PC-3 (cell line): ENCODE measurements around the genes MAP4K5, SAV1, TXNDC16, PSMC6, GNPNAT1 and DDHD1.

- RAMPAGE, long total RNA = no peak
Observed at GRCh38 chr14:50312437-50313016, 403 bp downstream of the DMAC2L start.

DNA sequence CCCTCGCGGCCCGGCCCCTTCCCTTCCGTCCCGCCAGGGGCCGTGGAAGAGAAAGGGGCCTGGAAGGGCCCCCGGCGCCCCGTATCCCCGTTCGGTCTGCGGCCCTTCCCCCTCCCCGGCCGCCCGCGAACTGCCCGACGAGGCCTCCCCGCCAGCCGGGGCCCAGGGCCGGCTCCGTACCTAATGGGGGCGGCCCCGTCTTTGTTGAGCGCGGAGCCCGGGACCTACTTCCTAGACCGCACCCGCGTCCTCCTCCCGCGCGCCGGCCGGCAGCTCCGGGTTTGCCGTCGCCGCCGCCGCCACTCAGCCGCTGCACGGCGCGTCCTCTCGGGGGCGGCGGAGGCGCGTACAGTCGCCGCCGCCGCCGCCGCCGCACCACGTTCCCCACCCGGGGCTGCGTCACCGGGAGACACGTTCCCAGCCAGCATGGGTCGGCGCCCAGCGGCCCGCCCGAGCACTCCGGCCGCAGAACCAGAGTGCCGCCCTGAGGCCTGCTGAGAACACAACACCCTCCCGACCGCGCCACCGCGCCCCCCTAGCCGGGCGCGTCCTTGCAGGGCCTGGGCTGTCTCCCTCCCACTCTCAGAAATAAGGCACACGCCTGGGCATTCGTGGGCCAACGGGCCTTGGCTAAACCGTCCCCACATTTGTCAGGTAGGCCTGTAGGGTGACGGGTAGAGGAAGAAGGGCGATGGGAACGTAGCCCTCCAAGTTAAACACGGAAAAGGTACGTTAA is at the start of gene MAP4K5:
Gene MAP4K5, minus strand, starts transcription at position 350 of the 736 bp plus-strand sequence.
- RAMPAGE, long total RNA = no peak

DNA sequence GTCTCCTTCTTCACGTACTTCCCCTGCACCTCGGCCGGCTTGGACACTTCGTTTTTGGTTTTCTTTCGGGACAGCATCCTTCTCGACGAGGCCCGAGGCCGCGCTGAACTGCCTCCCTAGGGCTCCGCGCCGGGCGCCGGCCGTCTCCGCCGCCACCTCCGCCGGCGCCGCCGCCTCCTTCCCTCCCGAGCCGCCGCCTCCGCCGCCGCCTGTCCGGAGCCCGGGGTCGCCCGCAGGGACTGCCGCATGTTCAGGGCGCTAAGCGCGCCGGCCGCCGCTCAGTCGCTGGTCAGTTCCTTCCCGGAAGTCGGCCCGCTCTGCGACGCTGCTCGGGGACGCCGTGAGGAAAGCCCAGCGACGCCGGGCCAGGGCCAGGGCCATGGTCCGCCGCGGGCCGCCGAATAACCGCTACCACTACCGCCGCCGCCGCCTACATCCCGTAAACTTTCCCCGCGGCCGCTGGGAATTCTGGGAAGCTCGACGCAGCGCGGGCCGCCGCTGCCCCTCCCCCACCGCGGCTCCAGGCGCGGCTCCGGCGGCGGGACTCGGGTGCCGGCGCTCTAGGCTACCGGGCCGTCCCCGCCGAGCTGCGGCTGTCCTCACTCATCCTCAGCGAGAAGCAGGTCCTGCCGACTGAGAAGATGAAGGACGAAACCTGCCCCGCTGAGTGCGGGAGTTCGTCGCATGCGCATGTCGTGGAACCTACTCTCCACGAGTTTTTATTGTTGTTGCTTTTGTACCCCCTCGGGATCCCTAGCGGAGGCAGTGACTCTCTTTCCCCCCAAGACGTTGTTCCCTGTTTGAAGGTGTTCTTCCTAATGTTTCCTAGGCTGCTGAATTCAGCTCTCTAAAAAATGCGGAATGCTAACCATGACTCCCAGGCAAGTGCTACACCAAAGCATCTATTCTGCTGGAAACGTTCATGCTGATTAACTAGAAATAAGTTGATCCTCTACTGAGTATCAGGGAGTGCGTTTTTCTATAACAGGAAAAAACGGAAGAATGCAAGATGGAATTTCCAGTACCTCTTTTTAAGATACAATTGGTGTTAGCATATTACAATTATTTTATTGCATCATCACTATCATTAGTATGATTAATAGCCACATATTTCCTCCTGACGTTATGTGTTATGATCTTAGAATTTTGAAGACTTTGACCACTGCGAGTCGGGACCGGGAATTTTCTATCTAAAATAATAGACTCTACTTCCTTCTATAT is at the start of gene SAV1:
Gene SAV1, minus strand, starts transcription at position 416 of the 1,221 bp plus-strand sequence.
- RAMPAGE, long total RNA = start-site peak on the plus strand centred at position 669 of the sequence, 8 bp wide, 49 and 51 reads in 2 replicates

GRCh38 chr14:50756116-50757065 is 74.6 kb downstream of the NIN start:
- RAMPAGE, long total RNA = no peak

DNA sequence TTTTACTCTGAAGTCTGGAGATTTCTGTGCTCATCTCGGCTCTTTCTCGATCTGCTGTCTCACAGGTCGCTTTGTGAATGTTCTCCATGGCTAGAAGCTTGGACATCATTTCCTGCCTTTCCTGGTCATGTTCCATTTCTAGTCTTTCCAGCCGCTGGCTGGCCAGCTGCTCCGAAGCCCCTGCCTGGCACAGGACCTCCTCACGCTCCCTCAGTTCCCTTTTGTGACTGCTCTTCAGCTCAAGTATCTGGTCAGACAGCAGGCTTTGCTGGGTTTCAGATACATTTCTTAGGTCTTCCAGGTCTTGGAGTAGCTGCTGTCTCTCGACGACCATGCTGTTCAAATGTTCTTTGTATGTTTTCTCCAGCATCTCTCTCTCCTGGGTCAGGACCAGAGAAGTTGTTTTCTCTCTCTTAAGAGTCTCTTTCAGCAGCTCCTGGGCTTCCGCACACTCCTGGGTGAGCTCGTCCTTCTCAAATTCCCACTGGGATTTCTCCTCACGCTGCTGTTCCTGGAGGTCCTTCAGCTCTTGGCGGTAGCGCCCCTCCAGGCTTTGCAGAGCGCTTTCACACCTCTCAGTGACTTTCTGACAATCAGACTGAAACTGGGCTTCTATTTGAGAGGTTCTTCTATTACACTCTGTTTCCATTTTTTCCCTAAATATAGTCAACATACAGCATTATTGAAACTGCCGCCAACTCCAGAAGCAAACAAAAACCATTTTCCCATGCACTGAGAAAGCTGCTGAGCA is 72.8 kb downstream of the NIN start:
- RAMPAGE, long total RNA = no peak

GRCh38 chr14:50770003-50770632 is 60.8 kb downstream of the NIN start:
- RAMPAGE, long total RNA = no peak

DNA sequence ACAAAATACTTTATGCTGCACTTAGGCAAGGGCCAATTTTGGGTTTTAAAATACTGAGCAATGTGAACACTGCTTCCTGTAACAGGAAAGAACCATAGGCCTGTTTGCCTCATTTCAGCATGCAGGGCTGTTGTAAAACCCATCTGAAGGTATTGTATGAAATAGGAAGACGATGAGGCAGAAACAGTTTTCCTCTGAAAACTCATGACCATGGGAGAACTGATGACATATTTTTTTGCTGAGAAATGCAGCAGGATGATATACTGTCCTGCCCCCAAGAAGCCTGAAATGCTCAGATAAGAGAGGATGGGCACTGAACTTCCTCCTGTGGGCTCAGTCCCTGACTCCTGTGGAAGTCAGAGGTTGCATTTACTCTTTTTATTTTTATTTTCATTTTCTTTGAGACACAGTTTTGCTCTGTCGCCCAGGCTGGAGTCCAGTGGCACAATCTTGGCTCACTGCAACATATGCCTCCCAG is 17.4 kb downstream of the PYGL start:
- RAMPAGE, long total RNA = no peak

DNA sequence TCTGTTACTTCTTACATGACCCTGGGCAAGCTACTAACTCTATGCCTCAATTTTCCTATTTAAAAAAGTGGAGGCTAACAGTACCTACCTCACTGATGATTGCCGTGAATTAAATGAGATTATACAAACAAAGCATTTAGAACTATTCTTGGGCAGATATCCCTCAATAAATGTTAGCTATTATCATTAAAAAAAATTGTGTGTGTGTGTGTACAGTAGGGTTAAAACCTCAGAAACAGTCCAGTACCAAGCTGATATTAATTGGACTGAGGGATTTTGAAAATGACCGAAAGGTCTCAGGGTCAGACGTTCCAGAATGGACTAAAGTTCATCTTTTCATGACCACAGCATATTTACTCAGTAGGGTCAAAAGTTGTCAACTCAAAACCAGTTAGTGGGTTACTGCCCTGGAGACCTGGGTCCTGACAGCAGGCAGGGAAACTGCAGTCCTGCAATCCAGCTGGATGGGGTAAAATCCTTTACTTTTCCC is 8.8 kb downstream of the PYGL start:
- RAMPAGE, long total RNA = no peak

DNA sequence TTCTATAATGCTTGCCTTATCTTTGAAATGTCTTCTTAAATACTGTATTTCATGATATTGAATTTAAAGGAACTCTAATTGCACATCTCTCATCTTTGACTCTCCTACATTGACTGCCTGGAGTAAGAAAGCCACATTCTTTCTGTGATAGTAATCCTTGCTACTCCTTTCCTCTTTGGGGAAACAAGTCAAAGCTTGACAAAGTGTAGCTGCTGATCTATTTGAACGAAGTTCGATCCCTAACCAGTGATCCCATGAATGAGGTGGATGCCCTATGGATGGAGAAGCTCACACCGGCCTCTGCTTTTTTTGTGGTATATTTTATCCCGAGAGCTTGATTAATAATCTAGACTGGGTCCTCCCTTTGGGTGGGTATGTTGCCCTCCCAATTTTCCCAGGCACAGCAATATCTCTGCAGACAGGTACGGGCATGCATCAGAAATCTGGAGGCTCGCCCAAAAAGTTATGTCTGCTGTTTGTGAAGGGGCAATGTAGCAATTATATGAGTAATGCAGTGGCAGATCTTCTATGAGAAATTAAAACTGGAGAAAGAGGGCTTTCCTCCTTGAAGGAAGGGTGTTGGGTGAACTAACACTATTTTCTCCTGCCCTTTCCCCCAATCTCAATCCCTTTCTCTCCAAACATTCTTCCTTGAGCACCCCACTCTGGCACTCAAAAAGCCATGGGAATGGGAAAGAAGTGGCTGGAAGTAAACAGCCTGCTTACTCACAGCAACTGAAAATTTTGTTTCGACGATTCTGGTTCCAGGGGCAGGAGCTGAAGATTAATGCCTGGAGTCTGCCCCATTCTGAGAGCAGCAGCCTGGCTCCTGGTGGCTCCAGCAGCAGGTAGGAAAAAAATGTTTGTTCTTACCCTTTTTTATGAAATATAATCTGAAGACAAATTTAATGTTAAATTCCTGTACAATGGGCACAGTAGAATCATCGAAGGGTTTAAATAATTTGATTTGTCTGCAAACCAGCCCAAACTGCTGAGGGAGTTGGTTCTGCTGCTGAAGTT is 162.8 kb upstream of the FRMD6 start:
- RAMPAGE, long total RNA = no peak

DNA sequence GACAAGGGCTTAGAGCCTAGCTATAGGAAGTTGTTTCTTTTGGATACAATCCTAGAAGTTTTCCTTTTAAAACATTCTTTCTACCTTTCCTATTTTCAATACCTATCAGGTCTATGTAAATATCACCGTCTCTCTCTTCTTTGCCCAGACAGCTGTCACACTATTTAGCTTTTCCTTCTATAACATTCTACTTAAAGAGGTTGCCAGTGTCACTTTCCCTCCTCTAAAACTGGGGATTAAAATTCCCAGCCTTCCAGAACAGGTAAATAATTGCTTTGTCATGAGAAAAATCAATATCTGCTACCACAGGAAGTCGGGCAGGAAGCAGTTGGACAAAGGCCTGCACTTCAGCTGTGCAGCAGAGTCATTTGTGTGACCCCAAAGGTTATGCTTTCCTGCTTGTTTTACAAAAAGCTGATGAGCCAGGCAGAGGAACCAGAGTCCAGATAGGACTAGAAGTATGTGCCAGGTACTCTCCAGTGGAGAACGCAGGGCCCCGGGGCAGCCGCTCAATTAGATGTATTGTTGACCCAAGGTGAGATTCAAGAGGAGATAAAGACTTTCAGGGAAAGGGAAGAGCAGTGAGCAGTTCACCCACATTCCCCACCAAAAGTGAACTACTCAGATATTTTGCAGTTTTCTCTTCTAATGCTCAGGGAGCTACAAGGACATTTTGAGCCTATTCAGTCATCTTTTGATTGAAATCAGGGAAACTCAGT is 117.1 kb upstream of the FRMD6 start:
- RAMPAGE, long total RNA = no peak

DNA sequence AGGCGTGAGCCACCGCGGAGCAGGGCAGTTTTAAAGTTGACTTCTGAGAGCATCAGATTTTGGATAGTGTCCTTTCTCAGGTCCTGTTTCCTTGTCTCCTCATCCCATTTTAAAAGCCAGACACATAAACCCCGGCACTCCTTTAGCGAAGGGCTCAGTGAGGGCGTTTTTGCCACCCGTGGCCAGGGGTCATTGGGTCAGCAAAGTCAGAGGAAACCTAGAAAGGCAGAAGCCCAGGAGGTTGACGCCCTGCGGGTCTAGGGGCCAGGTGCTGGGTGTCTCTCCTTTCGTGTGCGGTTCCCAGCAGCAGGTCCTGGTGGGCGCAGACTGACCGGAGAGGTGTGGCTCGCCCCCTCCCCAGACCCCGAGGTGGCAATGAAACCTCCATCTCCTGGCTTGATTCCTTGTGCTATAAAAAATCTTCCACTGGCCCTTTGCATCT is 1.0 kb upstream of the FRMD6 start:
- RAMPAGE, long total RNA = no peak

DNA sequence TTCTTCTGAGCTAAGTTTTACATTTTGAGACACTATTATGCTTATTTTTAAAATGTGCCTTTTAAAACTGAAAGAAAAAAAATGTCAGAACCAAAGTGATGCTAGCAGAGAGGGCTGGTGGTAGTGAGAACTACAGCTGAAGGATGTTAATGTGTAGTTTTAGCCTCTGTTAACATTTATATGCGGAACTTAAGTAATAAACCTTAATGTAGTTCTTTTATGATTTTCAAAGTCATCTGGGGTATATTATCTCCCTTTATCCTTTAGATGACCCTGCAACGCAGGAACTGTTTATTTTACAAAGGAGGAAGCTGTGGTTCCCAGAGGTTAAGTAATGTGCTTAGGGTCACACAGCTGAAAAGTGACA is 23.7 kb downstream of the GNG2 start:
- RAMPAGE, long total RNA = no peak

DNA sequence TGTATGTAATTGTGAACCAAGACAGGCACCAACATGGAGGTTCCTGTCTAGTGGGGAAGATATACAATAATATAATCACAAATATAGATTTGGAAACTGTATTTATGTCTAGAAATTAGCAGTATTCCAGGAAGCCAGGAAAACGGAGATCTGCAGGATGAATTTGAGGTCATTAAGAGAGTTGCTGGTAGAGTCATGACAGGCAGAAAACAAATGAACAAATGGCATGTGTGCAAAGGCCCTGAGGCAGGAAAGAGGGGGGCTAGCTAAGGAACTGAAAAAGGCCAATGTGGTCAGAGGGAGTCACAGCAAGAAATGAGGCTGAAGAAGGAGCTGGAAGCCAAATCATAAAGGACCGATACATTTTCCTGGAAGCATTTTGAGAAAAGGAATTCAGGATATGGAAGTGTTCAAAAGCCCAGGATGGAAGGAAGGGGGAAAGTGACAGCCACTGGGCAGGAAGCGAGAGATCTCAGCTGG is 49.7 kb downstream of the GNG2 start:
- RAMPAGE, long total RNA = no peak

GRCh38 chr14:52551472-52552604 is at the start of gene TXNDC16:
Gene TXNDC16 (minus strand): TSS chr14:52552505.
- RAMPAGE, long total RNA = no peak

GRCh38 chr14:52706739-52708020 is at the start of gene PSMC6:
Gene PSMC6 (plus strand): TSS chr14:52707200.
- RAMPAGE, long total RNA = no peak

- RAMPAGE, long total RNA = no peak
Observed at GRCh38 chr14:52769926-52770325, 21.5 kb downstream of the GNPNAT1 start.

- RAMPAGE, long total RNA = no peak
Observed at GRCh38 chr14:52791125-52791722, at the start of gene GNPNAT1. Gene GNPNAT1 (minus strand): TSS chr14:52791607.

DNA sequence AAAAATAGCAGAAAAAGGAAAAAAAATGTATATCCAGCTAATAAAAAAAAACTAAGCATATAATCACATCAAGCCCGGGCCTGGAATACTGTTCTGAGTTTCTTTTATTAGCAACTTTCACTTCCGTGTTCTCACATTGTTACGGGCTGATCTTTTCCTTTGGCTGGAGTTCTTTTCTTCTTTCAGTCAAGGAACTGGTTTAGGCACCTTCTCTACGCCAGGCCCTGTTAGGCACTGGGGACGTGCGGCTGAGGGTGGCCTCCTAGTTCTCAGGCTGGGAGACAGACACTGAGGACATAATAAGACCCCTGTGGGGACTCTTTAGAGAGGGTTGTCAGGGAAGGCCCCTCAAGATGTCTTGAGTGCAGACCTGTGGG is 53.2 kb upstream of the GNPNAT1 start:
- RAMPAGE, long total RNA = no peak

DNA sequence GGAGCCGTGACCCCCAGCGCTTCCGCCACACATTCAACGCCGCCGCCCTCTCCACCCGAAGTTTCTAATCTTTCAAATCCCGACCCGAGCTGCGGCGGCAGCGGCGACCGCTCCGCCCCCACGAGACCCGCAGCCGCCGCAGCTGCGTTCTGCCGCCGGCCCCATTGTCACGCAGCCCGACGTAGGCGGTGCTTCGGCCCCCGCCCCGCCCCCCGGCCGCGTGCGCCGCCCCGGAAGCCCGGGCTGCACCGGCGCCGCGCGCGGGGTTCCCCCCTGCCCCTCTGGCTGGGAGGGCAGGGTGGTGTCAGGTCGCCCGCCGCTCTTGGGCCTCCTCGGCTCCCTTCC is at the start of gene DDHD1:
Gene DDHD1, minus strand, starts transcription at position 190 of the 345 bp plus-strand sequence.
- RAMPAGE, long total RNA = no peak

GRCh38 chr14:53952965-53953714 is 3.5 kb downstream of the BMP4 start:
- RAMPAGE, long total RNA = no peak